ENCODE results near the genes ADA, YWHAB, SLPI and SDC4.

DNA sequence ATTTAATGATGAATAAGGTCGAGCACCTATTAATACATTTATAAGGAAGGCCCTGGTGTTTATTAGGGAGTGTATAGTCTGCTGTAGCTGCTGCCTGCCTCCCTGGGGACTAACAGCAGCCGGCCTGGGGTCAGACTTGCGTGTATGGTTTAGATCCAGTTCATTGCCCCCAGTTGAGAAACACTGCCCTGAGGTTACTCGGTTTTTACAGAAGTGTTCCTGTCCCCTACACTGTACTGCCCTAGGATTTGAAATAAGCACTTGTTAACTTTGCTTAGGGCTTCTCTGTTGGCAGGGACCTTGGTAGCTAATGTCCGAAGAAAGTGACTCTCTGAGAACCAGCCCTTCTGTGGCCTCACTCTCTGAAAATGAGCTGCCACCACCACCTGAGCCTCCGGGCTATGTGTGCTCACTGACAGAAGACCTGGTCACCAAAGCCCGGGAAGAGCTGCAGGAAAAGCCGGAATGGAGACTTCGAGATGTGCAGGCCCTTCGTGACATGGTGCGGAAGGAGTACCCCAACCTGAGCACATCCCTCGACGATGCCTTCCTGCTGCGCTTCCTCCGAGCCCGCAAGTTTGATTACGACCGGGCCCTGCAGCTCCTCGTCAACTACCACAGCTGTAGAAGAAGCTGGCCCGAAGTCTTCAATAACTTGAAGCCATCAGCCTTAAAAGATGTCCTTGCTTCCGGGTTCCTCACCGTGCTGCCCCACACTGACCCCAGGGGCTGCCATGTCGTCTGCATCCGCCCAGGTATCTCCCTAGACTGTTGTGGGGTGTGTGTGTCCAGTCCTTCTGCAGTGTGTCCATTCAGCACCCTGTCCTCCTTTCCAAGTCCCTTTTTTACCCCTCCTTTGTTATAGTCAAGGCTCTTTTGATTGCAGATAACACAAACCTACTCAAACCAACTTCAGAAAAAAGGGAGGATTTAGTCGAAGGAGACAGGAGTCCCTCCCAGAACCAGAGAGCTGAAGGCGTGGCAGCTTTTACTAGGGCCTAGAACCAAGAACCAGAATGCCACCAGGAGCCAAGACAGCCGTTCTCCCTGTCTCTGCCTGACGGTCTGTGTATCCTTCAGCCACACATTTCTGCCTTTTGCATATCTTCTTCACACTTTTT lies 4.4 kb downstream of the TTPAL start:
- PRO-cap, result no peak

DNA sequence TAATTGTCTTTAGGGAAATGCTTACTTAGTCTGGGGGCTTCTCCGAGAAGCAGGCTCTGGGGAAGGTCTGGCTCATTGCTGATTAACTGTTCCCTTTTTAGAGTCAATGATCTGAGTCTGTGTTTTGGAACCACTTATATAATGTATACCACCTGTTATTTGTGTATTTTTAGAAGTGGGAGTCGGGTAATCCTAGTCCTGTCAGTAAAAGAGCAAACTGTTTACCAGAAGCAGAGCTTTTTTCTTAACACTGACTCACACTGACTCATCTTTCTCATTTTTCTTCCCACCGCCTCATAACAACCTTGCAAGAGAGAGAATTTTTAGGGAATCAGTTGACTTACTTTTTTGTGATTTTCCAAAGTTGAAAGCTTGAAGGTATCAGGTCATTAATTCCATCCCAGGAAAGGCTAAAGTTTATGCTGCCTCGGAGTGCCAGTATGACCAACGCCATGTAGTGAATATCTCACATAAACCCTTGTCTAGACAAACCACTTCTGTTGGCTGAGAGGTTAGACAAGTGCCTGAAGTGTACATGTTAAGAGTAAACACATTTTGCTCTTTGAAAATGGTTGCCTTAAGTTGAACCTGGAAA lies 29.4 kb upstream of the PKIG start:
- PRO-cap, result no peak

DNA sequence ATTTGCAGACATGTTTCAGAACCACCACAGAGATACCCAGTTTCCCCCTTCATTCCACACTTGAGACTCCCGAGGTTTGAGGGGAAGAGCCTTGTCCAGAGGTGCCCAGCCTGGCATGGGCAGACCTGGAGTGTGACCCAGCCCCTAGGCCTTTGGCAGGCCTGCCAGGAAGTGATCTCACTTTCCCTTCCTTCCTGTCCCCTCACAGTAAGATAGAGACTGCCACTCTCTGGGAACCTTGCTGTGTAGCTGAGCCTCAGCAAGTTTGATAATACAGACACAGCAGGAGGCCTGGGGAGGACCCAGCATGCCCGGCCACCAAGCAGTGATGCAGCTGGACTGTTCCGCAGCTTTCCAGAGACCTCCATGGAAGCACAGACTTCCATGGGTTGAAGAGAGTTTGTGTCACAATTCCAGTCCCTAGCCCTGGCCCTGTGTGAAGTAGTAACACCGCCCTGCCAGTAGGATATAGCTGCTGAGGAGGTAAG lies 16.1 kb downstream of the PKIG start:
- PRO-cap, result no peak

- PRO-cap, result no peak
Measured at GRCh38 chr20:44610695-44610973, 28.3 kb downstream of the PKIG start.

- PRO-cap, result no peak
Measured at GRCh38 chr20:44650568-44651037, 896 bp downstream of the ADA start.

DNA sequence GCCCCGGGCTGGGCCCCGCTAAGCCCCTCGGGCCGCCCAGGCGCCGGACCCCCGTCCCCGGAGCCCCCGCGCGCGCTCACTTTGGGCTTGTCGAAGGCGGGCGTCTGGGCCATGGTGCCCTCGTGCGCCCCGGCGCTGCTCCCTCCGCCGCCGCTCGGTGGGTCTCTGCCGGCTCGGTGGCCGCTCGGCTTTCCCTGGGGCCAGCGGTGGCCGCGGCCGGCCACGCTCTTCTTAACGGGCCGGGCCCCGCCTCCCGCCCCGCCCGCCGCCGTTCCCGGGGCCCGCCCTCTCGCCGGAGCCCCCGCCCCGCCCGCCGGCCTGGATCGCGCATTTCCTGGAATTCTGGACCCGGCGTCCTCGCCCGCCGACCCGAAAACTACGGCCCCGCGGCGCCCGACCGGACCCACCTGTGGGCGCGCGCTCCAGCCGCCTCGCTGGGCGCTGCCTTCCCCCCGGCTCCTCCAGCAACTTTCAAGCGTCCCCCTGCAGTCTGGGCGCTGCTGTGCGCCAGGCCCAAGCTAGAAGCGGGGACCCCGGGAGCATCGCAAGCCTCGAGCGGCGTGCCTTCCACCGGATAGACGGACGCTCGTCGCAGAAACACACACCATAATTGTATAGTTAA lies at the start of gene ADA:
ADA (minus strand) TSS at position 205 of the 622 bp plus-strand sequence.
- PRO-cap, result bidirectional peak, plus-strand start at position 331 of the sequence, minus-strand start at position 196 of the sequence

GRCh38 chr20:44685189-44685434 lies 30.1 kb upstream of the CCN5 start:
- PRO-cap, result no peak

- PRO-cap, result no peak
Measured at GRCh38 chr20:44711250-44711870, 3.8 kb upstream of the CCN5 start.

DNA sequence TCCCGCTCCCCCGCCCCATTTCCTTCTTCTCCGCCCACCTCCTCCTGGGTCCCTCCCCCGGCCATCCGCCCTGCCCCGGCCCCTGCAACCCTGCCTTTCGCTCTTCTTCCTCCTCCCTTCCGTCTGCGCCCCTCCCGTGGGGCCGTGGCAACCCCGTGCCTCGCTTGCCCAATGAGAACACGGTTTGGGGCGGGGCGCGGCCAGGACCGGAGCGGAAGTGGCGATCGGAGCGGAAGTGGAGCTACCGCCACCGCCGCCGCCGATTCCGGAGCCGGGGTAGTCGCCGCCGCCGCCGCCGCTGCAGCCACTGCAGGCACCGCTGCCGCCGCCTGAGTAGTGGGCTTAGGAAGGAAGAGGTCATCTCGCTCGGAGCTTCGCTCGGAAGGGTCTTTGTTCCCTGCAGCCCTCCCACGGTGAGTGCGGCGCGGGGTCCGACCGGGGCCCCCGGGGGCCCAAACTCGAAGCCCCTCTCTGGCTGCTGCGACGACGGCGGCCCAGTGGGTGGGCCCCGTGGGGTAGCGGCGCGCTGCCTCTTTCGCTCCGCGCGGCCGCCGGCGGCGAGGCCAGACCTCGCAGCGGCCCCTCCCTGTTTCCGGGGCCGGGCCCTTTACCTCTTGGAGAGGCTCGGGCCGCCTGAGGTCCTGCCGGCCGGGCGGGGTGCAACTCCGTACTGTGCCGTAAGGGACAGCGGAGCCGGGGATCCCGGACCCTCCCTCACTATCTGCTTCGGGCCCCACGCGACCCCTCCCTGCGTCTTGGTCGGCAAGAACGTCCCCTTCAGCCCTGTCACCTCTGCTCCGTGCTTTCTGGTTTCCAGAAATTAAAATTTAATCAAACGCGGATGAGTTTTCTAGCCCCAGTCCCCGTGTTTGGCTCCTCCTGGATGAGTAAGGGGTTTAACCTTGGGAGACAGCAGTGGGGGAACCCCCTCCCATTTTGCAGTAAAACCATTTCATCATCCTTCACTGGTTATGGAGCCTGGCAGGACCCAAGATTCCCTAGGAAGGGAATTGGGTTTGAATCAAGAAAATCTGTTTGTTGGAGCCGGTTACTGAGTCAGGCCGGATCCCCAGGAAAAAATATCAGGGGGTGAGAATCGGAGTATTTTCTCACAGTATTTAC lies at the start of gene YWHAB:
YWHAB (plus strand) TSS at position 232 of the 1,122 bp plus-strand sequence.
- PRO-cap, result bidirectional peak, plus-strand start at position 250 of the sequence, minus-strand start outside the sequence; bidirectional peak, plus-strand start at position 958 of the sequence, minus-strand start at position 674 of the sequence

GRCh38 chr20:44906172-44906954 lies 3.5 kb upstream of the PABPC1L start:
- PRO-cap, result no peak

DNA sequence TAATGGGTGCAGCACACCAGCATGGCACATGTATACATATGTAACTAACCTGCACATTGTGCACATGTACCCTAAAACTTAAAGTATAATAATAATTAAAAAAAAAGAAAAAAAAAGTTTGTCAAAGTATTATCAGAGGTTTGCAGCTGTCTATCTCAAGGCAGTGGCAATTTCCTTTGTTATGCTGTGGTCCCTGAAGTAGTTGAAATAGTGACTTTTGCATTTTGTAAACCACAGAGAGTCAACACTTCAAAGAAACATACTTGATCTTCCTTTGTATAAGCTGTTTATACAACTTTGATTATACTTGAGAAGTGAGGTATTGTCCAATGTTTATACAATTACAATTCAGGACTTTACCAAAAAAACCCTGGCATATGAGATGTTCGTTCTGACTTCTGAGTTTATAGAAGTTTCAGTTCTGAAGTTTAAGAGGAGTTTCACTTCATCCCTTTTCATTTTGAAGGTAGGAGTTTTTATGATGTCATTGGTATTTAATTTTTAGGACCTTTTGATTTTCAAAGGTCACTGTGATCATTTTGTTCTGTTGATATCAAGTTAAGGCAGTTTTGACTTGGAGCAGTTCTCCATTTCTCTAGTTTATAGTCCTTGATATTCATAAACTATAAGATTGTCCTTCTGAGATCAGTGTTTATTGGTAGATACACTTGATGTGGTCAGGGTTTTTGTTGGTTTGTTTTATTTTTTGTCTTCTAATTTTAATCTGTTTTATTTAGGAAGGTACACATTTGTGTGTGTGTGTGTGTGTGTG lies 4.0 kb downstream of the STK4 start:
- PRO-cap, result no peak

DNA sequence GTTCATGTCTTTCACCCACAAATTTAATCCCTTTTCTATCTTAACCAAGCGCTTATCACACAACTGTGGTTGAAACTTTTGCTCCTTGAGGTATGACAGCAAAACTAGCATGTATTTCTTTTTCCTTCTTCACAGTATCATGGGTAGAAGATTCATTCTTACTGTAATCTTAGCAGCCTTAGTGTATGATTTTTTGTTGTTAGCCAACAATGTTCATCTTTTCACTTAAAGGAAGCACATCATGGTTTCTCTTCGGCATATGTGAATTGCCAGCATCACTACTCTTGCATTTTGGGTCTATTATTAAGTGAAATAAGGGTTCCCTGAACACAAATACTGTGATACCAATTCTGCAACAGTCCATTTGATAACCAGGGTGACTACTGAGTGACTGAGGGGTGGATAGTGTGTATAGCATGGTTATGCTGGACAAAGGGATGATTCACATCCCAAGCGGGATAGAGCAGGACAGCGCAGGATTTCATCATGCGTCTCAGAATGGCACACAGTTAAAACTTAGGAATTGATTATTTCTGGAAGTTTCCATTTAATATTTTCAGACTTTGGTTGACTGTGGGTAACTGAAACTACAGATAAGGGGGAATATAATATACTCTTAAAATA lies 41.7 kb downstream of the KCNS1 start:
- PRO-cap, result no peak

DNA sequence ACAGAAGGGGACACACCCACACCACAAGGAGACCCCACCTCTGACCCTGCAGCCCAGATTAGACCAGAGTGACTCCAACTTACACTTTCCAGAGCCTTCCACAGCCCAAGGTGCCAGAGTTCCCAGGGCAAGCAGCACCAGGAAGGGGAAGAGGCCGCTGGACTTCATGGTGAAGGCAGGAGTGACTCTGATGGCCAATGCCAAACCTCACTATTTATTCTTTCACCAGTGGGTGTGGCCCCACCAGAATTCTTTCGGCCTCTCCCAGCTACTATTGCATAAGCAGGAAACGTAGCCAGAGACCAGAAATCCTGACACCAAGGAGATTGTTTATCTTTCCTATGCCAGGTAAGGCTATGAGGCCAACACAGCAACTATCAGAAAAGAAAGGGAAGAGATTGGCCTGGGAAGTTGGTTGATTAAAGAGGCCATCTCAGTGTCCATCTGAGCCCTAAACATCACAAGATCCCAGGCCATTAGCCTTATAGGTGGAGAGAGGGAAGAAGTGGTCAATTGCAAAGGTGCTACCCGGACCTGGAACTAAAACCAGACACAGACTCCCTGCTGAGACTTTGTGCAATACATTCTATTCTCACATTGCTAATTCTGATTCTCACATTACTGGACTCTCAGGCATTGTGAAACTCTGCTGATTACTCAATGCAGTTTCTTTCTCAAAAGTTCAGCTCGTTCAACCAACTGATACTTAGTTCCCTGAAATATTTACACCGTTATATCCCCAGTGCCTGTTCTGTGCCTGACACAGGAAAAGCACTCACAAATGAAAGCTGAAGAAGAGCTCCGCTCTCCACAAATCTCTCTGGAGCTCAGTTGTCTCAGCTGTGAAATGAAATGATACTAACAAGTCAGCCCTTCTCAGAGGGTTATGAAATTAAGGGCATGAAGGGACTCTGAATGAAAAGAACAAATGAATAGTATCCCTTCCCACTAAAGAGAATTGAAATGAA lies at the start of gene SLPI:
SLPI (minus strand) TSS at position 189 of the 968 bp plus-strand sequence.
- PRO-cap, result no peak

DNA sequence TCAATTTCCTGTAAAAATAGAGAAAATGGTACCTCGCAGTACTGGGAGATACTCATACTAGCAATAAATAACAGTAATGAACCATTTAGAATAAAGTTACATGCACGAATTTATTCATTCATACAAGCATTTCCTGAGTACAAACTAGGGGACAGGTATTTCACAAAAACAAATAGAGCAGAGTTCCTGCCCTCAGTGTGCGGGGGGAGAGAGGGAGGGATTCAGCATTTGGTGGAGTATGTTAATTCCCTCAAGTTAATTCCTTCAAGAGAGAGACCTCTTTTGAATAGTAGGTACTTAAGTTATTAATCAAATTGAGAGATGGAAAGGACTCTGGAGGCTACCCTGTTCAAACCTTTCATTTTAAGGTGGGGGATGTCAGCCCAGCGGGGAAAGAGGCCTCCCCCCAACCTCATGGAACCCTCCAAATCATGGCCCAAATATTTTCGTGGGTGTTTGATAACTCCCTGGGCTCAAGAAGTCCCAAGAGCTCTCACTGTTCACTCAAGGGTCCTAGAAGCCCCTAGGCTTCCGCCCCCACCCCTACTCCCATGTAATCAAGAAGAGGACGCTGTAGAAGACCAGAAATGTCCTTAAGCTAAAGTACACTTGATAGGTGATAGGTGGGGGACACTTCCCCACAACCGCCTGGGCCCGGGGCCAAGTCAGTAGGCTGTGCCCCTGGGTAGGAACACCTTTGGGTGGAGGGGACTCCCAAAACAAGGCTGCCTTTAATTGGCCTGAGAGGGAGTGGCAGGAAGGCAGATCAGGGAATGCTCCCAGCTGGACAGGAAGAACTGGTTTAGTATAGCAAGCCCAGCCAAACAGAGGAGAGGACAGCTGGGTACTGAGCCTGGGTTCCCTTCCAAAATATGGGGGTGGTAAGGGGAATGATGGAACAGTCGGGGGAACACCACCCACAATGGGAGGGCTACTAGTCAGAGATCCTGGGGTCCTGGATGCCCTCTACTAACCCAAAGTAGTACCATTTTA lies 2.9 kb downstream of the SDC4 start:
- PRO-cap, result no peak

- PRO-cap, result unidirectional peak, minus-strand start at chr20:45348424
Measured at GRCh38 chr20:45348262-45348884, at the start of gene SDC4. SDC4 (minus strand) TSS chr20:45348424.

- PRO-cap, result no peak
Measured at GRCh38 chr20:45448154-45448877, 21.2 kb upstream of the WFDC2 start.

- PRO-cap, result no peak
Measured at GRCh38 chr20:45467871-45468491, 1.6 kb upstream of the WFDC2 start.

GRCh38 chr20:45499882-45500678 lies 15.3 kb downstream of the SPINT3 start:
- PRO-cap, result no peak

GRCh38 chr20:45812799-45813502 lies 507 bp downstream of the UBE2C start:
- PRO-cap, result no peak

DNA sequence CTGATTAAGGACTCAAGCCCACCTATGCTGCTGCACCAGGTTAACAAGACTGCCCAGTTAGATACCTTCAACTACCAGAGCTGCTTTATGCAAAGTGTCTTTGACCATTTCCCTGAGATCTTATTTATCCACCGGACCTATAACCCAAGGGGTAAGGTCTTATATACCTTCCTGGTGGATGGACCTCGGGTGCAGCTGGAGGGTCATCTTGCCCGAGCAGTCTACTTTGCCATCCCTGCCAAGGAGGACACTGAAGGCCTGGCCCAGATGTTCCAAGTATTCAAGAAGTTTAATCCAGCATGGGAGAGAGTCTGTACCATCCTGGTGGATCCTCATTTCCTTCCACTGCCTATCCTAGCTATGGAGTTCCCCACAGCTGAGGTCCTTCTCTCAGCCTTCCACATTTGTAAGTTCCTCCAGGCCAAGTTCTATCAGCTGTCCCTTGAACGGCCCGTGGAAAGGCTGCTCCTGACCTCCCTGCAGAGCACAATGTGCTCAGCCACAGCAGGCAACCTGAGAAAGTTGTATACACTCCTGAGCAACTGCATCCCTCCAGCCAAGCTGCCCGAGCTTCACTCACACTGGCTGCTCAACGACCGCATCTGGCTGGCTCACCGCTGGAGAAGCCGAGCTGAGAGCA lies 1.8 kb downstream of the ZSWIM1 start:
- PRO-cap, result no peak